ENCODE measurements around a stretch of chr10.

DNA sequence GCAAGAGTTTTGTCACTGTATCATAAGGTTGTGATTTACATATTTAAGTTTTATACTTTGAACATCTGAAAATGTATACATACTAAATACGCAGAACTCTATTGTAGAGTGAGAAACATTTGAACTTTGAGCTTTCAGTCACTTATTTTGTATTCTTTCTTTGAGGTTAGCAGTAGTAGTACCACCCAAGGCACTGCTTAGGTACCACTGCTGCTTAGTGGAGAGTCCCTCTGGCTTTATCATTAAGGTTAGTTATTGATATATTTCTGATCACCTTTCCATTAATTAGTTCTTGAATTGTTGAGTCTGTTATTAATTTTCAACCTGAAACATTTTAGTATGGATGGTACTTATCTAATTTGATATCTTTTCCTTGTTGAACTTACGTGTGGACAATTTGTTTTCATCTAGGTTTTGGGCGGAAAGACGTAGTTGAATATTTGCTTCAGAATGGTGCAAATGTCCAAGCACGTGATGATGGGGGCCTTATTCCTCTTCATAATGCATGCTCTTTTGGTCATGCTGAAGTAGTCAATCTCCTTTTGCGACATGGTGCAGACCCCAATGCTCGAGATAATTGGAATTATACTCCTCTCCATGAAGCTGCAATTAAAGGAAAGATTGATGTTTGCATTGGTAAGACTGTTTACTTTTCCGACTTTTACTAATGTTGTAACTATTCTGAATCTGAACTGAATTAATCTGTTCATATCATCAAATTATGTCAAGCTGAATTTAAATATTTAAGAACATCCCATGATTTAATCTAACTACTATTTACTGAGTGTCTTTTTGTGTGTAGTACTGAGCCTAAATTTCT is 14.6 kb downstream of the TNKS2 start:
- RRBS = no CpG with 5 or more reads among the region's 8 CpGs

GRCh38 chr10:91939680-91940301 is 16.2 kb downstream of the BTAF1 start:
- RRBS = no CpG with 5 or more reads among the region's 6 CpGs

DNA sequence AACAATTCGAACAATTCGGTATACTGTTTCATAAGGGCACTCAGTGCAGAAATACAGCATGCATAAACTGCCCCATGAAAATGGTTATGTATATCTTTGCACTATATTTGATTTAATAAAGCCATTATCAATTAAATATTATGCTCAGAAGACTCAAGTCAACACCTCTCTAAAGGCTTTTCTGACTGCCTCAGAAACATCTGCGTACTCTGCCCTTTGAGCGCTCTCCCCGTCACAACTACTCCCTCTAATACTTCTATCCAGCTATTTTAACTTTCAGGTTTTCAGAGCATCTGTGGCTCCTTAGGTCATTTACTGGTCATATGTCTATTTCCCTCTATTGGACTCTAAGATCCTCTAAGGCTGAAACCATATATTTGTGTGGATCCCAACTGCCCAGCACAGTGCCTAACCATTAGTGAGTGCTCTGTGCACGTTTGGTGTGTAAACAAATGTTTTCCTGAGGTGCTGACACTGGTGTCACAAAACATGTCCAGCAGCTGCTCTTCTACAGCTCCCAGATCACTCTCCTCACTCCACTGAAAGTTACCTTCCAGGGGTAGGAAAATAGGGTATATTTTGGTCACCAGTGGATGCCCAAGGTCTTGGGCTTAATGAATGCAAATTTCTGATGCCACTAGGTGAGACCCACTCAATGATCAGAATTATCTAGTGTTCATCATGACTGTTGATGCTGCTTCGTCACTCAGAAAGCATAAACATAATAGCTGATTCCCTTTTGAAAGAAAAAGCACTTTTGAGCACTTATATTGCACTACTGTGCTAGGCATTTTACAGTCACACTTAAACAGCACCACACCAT is 179.2 kb downstream of the BTAF1 start:
- RRBS = no CpG with 5 or more reads among the region's 7 CpGs

- RRBS = no CpG with 5 or more reads among the region's 7 CpGs
These were observed 141.3 kb downstream of the IDE start for GRCh38 chr10:92432426-92433105.

GRCh38 chr10:92590683-92591131 is 2.2 kb upstream of the KIF11 start:
- RRBS = no CpG with 5 or more reads among the region's 11 CpGs

DNA sequence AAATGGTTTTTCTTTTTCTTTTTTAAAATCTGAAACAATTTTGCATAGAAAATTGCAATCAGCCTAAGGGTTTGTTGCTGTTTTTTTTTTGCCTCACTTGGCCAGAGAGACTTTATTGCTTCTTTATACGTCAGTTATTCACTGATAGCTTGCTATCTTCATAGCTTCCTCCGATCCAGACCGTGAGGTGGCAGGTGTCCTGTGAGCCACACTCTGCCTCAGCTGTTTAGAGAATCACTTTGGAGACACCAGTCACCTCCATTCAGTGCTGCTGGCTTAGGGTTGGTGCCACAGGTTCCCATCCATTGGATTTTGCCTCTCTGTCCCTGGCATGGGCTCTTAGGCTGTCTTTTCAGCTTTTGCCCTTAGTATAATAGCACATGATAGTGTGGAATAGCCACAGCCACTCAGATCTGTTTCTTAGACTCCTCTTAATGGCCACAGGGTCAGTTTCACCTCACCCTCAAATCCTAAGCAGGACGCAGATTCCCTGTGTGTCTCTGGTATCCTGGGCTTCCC is 68.0 kb downstream of the HHEX start:
- RRBS = no CpG with 5 or more reads among the region's 4 CpGs

GRCh38 chr10:92872876-92873453 is 24.6 kb downstream of the EXOC6 start:
- RRBS = no CpG with 5 or more reads among the region's 4 CpGs

DNA sequence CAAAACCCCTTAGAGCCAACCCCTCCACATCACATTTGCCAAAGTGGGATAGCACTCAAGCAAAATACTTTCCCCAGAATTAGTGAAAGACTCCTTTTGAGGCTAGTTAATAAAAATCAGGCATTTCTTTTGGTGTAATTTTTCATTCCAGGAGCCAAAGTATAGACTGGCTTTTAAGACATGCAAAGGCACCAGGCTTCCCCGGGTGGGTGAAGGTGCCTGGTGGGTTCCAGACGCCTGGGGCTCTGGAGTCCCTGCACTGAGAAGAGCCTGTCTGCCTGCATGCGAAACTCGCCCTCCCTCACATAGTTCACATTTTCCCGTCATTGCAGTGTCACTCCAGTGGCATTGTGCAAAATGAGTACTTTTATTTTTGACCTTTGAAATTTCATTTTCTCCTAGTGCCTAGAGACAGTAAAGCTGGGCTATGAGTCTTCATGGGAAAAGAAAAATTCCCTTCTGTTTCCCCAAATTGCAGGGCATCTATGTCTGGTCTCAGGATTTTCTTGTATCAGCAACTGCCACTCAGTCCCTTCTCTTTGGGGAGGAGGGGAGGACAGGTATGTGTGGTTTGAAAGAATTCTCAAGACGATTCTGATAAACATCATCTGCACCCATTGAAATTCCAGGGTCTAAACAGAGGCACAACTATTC is 107.6 kb downstream of the CYP26A1 start:
- RRBS = no CpG with 5 or more reads among the region's 6 CpGs

DNA sequence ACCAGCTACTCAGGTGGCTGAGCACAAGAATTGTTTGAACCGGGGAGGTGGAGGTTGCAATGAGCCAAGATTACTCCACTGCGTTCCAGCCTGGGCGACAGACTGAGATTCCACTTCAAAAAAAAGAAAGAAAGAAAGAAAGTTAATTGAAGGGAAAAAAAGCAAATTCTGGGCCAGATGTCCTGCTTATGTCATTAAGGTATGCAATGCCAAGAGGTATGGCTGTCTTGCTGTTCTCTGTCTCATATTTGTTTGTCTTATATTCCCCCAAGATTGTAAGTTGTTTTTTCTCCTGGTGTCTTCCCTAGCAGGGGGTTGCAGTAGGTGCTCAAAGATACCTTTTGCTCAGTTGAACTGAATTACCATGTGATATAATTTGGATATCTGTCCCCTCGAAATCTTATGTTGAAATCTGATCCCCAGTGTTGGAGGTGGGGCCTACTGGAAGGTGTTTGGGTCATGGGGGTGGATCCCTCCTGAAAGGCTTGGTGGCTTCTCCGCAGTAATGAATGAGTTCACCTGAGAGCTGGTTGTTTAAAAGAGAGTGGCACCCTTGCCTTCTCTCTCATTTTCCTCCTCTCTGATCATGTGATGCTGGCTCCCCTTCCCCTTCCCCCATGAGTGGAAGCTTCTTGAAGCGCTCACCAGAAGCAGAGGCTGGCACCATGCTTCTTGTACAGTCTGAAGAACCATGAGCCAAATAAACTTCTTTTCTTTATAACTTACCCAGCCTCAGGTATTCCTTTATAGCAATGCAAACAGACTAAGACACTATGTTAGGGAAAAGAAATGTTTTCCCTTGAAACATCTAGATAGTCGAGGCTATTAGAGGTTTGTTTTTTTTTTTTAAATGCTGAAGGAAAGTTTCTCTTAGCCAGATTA is 60.8 kb downstream of the MYOF start:
- RRBS = no CpG with 5 or more reads among the region's 7 CpGs

- RRBS = no CpG with 5 or more reads among the region's 9 CpGs
These were observed 43.3 kb downstream of the MYOF start for GRCh38 chr10:93438873-93439281.

DNA sequence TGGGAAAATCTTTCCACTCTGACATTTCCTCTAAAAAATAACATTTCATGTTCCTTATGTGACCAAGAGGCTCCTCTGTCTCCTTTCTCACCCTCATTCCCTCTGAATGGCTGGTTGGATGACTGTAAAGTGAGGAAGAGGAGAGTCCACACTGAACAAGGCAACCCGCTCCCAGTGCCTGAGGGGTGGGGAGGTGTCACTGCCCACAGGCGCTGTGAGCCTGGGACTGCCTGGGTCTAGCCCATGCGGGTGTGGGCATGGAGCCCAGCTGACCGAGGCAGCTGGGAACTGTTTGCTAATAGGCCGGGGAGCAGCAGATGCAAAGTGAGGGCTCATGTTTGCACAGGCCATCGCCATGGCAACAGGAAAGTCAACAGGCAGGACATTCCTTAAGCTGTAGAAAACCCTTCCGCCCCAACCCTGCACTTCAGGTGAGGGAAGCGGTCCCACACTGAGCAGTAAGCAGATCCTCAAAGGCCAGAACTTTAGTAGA is 36.6 kb downstream of the MYOF start:
- RRBS = no CpG with 5 or more reads among the region's 8 CpGs

- RRBS = no CpG with 5 or more reads among the region's 7 CpGs
These were observed 23.3 kb downstream of the MYOF start for GRCh38 chr10:93458715-93459444.

DNA sequence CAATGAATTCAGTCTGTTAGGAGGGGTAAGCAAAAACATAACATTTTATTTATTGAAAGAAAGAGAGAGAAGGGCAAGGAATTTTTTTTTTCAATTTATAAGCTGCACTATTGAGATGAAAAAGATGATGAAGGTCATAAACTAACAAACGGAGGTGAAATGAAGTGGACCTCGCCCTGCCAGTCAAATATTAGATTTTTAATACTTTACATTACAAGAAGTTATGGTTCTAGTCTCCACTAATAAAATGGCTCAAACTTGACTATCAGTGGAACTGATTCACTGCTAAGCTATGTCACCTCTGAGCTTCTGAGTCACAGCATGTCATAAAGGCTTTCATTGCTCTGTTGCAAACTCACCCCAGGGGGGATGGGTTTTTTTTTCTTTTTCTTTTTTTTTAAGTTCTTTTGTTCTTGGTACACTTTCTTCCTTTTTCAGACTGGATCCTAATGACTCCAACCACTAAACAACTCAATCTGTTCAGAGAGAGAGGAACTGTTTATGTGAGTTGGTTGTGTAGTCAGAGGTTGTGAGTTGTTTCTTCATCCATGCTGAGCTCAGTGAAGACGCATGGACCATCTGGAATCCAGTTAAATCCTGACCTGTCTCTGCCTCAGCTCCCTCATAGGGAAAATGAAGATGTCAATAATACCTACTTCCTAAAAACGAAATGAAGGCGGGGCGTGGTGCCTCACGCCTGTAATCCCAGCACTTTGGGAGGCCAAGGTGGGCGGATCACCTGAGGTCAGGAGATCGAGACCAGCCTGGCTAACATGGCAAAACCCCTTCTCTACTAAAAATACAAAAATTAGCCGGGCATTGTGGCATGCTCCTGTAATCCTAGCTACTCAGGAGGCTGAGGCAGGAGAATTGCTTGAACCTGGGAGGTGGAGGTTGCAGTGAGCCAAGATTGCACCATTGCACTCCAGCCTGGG is 10.9 kb downstream of the MYOF start:
- RRBS = no CpG with 5 or more reads among the region's 10 CpGs

DNA sequence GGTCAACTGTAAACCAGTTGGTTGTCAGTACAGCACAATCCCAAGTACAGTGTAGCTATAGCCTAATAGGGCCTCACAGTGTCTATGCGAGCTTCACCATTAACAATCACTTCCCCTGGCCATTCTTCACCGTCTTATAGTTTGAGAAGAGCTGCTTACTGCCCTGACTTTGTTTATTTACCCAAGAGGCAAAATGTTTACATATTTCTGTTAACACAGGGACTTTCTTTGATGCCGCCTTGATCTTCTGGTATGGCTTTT is 3.3 kb downstream of the MYOF start:
- RRBS = no CpG with 5 or more reads among the region's 3 CpGs

- RRBS = no CpG with 5 or more reads among the region's 4 CpGs
These were observed 17.8 kb upstream of the FFAR4 start for GRCh38 chr10:93548618-93549060.

GRCh38 chr10:93554820-93555493 is 11.5 kb upstream of the FFAR4 start:
- RRBS = no CpG with 5 or more reads among the region's 15 CpGs

- RRBS = 12% methylated on average over 4 of the region's 28 CpGs
These were observed 1.4 kb downstream of the FFAR4 start for GRCh38 chr10:93567867-93568342.

- RRBS = no CpG with 5 or more reads among the region's 7 CpGs
These were observed 12.4 kb downstream of the FFAR4 start for GRCh38 chr10:93578893-93579275.

DNA sequence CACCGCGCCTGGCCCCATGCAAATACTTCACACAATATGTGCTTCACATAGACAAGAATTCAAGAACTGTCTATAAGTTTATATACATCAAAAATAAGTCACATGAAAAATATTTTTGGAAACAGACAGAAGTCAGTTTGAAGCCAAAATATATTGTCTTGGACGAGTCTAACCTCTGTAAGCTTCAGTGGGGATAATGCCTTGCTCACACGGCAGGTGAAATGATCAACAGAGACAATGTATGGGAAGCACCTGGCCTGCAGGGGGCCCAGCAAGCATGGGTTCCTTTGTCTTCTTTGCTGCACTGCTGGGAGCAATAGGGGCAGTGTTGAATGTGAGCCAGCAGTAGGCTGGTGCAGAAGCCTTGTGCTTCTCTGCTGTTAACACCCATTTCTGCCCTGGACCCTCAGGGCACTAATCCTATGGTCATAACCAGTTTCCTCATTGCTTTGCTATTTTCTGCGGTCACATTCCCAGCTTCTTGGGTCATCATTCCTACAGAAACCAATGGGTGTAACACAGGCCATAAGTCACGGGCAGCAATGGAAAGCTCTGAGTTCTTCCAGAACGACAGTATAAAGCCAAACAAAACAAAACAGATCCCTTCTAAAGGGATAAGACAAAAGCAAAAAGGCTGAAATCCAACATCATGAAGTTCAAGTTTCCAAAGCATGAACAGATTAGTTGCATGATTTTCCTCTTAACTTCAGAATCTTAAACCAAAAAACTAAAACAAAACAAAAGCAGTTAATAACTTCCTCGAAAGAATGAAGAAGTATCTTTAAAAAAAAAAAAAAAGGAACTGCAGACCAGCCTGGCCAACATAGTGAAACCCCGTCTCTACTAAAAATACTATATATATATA is 10.8 kb upstream of the LGI1 start:
- RRBS = no CpG with 5 or more reads among the region's 9 CpGs

GRCh38 chr10:94327473-94328505 is 35.0 kb downstream of the NOC3L start:
- RRBS = no CpG with 5 or more reads among the region's 5 CpGs